Rectum (tissue), 1 donor: Measurements from ENCODE around the genes DUSP14 and RPL23.

- PRO-cap, result no peak
Observed at GRCh38 chr17:36919878-36920361, 17.4 kb upstream of the LHX1 start.

GRCh38 chr17:36936561-36937021, 684 bp upstream of the LHX1 start:
- PRO-cap, result bidirectional peak, plus-strand start at chr17:36936785, minus-strand start at chr17:36936667

- PRO-cap, result no peak
Observed at GRCh38 chr17:37273262-37274164, 102.3 kb upstream of the C17orf78 start.

DNA sequence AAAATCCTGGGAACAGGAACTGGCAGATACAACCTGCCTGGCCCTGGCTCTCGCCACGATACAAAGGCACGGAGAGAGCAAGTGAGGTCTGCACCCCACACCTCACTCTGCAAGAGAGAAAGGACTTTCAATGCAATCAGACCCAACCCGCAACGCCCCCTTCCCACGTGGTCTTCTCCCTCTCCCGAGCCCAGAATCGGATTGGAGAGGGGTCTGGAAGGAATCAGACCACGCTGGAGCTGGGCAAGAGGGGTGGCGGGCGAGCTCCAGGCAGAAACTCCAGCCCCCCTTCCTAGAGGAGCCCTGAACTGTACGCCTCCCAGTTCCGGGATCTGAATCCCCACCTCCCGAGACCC, 17.4 kb upstream of the C17orf78 start:
- PRO-cap, result bidirectional peak, plus-strand start at position 25 of the sequence, minus-strand start outside the sequence; bidirectional peak, plus-strand start at position 193 of the sequence, minus-strand start at position 109 of the sequence

GRCh38 chr17:37358786-37359819, 16.7 kb upstream of the C17orf78 start:
- PRO-cap, result unidirectional peak, minus-strand start at chr17:37358869; bidirectional peak, plus-strand start at chr17:37359385, minus-strand start at chr17:37359127

GRCh38 chr17:37488651-37489474, 828 bp upstream of the DUSP14 start:
- PRO-cap, result bidirectional peak, plus-strand start at chr17:37489060, minus-strand start at chr17:37489031; bidirectional peak, plus-strand start at chr17:37489590, minus-strand start at chr17:37489378

DNA sequence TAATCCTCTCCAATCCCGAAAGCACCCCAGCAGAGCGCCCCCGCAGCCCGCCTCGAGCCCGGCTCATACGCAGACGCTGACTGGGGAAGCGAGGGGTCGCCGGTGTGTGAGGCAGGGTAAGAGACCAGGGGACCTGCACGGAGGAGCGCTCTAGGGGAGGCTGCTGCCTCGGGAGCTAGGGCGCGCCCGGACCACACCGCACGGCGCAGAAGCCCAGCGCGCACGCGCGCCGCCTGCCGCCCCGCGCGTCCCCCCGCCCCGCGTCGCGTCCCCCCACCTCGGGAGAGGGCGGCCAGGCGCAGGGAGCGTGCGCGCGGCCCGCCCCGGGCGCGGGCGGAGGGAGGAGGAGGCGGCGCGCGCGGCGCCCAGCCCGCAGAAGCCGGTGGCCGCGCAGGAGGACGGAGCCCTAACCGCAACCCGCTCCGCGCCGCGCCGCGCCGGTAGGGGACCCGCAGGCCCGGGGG, at the start of gene DUSP14:
TSS of gene DUSP14 (plus strand) at position 373 of the 464 bp plus-strand sequence.
- PRO-cap, result bidirectional peak, plus-strand start at position 72 of the sequence, minus-strand start outside the sequence; bidirectional peak, plus-strand start at position 375 of the sequence, minus-strand start at position 205 of the sequence

DNA sequence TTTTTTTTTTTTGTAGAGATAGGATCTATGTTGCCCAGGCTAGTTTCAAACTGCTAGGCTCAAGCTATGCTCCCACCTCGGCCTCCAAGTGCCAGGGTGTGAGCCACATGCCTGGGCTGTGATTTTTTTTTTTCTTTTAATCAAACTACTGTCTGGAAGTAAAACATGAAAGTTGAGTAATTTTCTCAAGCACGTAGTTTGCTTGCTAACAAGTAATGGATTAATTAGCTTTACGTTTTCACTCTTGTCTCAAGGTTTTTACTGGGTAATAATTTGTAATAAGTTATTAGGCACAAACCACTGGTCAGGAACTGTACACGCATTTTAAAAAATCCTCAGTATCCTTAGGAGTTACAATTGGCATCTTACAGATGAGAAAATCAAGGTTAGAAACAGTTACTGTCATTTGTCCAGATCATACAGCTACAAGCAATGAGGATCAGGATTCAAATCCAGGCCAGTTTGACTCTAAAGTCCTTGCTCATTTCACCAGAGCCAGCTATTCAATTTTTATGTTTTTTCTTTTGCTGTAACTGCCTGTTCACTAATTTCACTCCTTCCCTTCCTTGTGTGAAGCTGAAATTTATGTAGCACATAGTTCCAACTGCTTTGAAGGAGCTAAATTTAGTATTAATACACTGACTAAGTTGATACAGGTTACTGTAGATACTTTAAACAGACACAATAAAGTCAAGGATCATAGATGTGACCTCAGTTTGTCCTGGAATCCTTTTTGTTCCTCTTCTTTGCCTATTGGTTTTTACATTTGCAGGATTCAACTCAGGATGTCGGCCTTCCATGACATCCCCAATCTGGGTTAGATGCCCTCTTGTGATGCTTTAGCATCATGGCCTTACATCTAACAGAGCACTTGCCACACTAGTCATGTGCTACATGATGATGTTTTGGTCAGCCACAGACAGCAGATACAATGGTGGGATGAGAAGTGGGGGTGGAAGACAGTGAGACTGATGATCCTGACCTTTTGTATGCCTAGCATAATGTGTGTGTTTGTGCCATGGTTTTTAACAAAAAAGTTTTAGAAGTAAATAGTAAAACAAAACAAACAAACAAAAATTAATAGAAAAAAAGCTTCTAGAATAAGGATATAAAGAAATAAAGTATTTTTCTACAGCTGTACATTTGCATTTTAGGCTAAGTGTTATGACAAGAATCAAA, 1.5 kb upstream of the SYNRG start:
- PRO-cap, result no peak

- PRO-cap, result unidirectional peak, plus-strand start at chr17:37741895; unidirectional peak, plus-strand start at chr17:37742022; bidirectional peak, plus-strand start at chr17:37742177, minus-strand start at chr17:37742157
Observed at GRCh38 chr17:37741472-37742593, 3.0 kb downstream of the HNF1B start.

DNA sequence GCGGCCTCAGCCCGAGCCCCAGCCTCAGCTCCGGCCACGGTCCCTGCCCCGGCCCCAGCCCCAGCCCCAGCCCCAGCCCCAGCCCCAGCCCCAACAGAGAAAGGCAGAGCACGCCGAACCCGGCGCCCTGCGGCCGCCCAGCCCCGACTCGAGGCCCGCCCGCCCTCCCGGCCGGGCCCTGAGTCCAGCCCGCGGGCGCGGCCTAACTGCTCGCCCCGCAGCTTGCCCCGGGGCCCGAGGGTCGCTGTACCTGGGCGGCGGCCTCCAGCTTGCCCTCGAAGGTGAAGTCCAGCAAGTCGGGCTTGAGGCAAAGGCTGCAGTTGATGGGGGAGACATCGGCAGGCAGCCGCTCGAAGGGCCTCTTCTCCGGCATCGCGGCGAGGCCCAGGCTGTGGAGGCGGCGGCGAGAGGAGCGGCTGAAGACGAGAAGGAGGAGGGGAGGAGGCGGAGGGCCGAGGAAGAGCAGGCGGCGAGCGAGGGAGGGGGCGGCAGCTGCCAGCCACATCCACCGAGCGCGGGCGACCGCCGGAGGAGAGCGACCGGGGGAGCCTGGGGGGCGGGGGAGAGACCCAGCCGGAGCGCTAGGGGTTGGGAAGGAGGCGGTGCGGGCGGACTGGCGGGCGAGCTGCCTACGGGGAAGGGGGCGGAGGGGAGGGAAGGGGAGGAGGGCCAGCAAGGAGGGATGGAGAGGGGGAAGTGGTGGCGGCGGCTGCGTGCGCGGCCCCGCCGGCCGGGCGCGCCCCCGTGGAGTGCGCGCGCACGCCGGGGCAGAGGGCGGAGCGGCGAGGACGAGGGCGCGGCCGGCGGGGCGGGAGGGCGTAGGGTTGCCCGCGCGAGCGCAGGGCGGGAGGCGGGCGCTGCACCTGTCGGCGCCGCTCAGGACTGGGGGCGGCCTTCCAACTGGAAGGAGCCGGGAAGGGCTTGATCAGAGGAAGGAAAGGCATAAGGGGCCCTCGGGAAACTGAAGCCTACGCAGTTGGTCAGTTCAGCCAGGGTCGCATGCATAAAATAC, 40.0 kb upstream of the MRPL45 start:
- PRO-cap, result bidirectional peak, plus-strand start at position 841 of the sequence, minus-strand start at position 604 of the sequence

DNA sequence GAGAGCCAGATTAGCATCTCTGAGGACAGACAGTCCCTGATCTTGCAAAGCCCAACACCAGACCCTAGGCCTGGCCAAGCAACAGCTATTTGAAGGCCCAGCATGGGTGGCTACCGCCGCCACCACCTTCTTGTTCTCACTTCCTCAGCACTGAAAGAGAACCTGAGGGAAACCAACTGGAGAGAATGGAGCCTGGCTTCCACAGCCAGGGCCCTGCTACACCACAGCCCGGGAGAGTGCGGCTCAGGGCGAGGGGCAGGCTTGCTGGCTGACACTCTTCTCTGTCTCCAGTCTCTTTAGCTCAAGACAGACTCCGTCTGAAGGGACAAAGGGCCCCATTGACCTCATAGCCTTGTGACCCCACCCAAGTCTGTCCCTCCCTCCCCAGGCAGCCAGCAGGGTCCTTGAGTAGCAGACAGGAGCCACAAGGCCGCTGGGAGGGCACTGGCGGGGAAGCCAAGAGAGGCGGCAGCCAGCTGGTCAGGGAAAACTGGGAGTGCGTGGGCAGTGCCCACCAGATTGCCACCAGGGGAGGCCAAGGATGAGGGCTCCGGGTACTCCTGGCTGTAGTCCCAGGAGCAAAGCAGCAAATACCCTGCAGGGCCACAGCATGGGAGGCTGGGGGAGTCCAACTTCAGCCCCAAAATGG, 10.8 kb upstream of the ARHGAP23 start:
- PRO-cap, result no peak

DNA sequence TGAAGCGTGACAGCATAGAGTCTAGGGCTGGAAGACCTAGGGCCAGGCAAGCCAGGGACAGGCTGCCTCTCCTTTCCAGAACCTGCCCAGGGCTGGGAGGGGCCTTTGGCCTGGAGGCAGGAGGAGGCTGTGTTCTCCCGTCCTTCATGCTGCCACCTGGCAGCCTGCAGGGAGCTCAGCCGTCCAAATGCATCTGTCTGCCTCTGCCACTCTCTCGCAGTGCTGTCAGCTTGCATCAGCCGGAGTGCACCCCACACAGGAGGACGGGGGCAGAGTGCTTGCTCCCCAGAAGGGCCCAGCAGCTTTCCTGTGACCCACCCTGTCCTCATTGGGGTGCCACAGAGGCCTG, 31.3 kb downstream of the ARHGAP23 start:
- PRO-cap, result no peak

GRCh38 chr17:38484126-38484495, 55.8 kb downstream of the ARHGAP23 start:
- PRO-cap, result no peak

GRCh38 chr17:38701281-38701873, 3.7 kb upstream of the MLLT6 start:
- PRO-cap, result unidirectional peak, plus-strand start at chr17:38701782

DNA sequence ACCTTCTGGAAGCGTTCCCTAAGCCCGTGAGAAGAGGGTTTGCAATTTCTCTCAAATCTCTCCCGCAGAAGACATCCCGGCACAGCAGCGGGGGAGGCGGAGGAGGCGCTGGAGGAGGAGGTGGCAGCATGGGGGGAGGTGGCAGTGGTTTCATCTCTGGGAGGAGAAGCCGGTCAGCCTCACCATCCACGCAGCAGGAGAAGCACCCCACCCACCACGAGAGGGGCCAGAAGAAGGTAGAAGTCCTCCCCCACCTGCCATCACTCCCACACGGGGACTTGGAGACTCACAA, 6.7 kb downstream of the MLLT6 start:
- PRO-cap, result no peak

GRCh38 chr17:38742460-38743149, 5.5 kb downstream of the PCGF2 start:
- PRO-cap, result bidirectional peak, plus-strand start at chr17:38742870, minus-strand start at chr17:38742780

DNA sequence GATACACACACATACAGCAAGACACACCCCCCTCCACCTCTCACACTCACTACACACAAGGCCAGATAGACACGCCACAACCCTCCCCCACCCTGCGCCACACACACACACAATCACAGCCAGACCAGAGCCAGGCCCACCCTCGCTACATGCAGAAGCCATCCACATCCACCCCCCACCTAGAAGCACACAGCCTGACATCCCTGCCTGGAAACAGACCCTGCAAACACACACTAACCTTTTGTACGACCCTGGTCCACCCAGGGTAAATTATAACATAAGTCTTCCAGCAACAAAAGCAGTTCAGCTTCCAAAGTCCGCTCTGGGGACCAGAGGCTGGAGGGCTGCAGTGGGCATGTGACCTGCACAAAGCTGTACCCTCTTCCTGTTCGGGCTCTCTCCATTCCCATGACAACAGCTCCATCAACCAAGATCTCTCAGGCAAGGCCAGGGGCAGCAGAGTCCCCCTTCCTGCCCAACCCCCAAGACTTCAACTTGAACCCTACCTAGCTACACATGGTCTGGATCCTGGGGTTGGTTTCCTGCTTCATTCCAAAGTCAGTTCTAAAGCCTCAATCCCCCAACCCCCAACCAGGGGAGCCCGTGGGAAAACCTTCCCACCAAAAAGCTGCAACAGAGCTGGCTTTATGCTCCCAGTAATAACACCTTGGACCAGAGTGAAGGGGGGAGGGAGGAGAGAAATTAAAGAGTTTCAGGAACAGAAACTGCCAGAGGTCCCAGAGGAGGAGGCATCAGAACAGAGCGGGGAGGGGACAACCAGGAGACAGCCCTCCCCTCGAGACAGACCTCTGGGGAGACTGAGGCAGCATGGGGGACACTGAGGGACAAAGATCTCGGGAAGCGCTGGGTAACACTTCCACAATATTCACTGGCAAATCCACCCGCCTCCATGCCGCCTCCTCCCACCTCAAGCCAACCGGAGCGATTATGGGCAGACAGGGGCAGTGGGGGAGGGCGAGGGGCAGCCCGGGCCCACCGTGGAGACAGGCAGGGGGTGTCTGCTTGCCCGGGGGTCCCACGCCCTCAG, 1.6 kb downstream of the PCGF2 start:
- PRO-cap, result no peak

DNA sequence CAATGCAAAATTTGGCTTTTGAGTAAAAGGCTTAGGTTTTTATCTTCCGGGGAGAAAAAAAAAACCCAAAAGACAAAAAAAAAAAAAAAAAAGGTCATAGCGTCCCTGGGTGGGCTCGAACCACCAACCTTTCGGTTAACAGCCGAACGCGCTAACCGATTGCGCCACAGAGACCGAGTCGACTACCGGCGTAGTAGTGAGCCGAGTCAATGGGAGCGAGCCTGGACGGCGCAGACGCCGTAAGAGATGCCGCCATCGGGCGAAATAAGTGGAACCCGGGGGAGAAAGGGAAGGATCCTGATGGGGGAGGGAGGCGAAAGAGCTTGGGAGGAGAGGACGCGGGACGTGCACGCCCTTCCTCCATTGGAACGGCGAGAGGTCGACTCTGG, 866 bp upstream of the PSMB3 start:
- PRO-cap, result bidirectional peak, plus-strand start at position 312 of the sequence, minus-strand start at position 239 of the sequence

- PRO-cap, result bidirectional peak, plus-strand start at chr17:38853900, minus-strand start at chr17:38853736
Observed at GRCh38 chr17:38853588-38853961, at the start of gene RPL23. Gene RPL23, minus strand, starts transcription at chr17:38853721.

DNA sequence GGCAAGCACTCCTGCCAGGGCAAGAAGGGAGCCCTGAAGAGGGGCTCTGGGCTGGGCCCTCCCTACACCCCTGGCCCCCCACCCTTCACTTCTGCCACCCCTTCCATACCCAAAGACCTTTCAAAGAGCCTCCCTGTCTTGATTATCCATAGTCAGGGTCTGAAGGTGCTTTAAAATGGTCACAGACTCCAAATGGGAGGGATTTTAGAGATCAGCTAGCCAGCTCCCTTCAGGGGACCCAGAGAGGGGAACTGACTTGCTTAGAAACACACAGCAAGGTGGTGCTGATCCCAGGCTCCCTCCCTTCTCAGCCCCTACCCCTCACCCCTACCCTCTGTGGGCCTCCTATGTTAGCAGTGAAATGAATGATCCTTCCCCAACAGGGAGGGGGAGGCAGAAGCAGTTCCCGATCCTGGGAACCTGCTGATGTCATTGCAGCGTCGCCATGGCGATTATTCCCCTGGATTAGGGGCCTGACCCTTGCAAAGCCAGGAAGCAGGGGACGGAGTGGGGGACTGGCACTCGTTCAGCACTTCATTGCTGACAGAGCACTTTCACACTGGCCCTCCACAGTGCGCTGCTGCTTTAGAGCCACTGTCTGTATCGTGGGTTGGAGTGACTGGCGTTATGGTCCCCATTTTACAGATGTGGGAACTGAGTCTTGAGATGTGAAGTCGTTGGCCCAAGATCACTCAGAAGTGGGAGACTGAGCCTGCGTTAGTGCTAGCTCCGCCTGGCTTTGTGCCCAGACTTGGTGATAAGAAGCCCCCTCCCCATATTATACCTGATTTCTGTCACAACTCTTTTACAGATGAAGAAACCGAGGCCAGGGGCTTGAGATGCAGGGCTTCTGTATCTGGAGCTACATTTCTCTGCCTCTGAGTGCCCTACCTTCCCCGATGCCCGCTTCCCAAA, 26.5 kb downstream of the LASP1 start:
- PRO-cap, result no peak